Umbilical cord (tissue), 2 donors: ENCODE results near the gene ORAI3.

DNA sequence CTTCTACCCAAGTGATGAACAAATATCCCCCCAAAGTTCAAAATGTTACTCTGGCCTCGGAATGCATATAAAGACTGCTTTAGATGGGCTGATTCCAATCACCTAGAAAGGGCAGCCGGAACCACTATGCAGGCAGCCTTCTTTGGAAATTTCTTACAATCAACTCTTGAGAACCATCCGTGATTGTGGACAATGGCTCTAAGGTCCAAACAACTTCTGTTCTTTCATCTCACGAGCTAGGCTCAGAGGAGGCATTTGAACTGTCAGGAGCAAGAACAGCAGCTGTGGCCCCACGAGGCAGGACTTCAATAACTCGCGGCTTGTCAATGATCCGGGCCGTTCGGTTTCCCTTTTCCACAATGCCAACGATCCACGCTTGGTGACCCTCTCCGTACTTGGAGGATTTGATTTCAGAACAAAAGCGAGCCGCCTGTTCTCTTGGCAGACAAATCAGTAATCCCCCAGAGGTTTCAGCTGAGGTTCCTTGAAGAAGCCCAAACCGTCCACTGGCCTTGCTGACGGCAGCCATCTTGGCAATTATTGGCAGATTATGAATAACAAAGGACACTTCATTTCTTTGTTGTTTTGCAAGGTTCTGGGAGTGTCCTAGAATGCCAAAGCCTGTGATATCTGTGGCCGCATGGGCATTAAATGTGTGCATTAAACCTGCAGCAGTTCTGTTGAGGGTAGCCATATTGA is 1.4 kb downstream of the SEPHS2 start:
- RAMPAGE, long total RNA: no peak

GRCh38 chr16:30473391-30474348 is 1.1 kb downstream of the ITGAL start:
- RAMPAGE, long total RNA: no peak

- RAMPAGE, long total RNA: no peak
These were observed 4.6 kb downstream of the ZNF768 start for GRCh38 chr16:30521669-30522287.

GRCh38 chr16:30570280-30570596 is 1.3 kb downstream of the ZNF688 start:
- RAMPAGE, long total RNA: no peak

DNA sequence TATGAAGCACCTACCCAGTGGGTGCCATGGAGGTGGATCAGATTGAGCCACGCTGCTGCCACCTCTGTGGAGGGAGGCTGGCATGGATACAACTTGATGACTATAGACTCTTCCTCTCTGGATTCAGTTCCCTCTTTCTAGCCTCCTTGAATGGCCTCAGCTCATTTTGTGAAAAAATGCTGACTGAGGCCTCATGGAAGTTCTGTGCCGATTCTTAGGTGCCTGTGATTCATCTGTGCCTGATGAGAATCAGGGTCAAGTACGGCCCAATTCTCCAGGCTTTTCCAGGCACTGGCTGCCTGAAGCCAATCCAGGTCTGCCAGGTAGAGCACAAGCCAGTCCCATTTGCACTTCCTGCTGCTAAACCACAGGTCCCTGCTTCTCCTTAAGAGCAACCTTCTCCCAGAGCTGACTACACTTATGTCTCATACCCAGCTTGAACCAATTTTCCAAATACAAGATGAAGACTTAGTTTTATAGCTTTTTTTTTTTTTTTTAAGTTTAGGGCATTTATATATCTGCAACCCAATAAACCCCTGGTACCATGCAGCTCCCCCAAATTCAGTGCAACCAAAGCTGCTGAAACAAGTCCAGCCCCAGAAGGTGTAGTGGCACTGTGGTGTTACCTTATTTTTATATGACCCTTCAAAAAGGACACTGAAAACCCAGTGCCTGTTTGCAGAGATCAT is 7.2 kb downstream of the ZNF689 start:
- RAMPAGE, long total RNA: no peak

- RAMPAGE, long total RNA: no peak
These were observed 3.4 kb upstream of the FBRS start for GRCh38 chr16:30654530-30655458.

GRCh38 chr16:30668593-30669237 is 10.5 kb downstream of the FBRS start:
- RAMPAGE, long total RNA: no peak

DNA sequence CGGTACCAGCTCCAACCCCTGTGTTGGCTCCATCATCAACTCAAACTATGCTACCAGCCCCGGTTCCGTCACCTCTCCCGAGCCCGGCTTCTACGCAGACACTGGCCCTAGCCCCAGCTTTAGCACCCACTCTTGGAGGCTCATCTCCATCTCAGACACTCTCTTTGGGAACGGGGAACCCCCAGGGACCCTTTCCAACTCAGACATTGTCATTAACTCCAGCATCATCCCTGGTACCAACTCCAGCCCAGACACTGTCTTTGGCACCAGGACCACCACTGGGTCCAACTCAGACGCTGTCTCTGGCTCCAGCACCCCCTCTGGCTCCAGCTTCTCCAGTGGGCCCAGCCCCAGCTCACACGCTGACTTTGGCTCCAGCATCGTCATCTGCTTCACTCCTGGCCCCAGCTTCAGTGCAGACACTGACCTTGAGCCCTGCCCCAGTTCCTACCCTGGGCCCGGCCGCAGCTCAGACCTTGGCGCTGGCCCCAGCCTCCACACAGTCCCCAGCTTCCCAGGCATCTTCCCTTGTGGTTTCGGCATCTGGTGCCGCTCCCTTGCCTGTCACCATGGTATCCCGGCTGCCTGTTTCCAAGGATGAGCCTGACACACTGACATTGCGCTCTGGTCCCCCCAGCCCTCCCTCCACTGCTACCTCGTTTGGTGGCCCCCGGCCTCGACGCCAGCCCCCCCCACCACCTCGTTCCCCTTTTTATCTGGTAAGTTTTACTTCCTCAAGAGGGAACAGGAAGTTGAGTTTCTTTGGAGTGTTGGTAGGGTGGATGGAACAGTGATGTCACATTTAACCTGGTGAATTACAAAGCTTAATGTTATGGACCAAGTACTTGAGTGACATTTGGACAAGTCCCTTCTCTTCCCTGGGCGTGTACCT is 15.8 kb upstream of the TMEM265 start:
- RAMPAGE, long total RNA: no peak

GRCh38 chr16:30748705-30749278 is 567 bp downstream of the PHKG2 start:
- RAMPAGE, long total RNA: no peak

GRCh38 chr16:30760648-30761738 is 869 bp downstream of the CFAP119 start:
- RAMPAGE, long total RNA: no peak

- RAMPAGE, long total RNA: no peak
These were observed 4.7 kb downstream of the RNF40 start for GRCh38 chr16:30766760-30767352.

GRCh38 chr16:30768969-30769918 is 7.1 kb downstream of the RNF40 start:
- RAMPAGE, long total RNA: no peak

GRCh38 chr16:30773918-30774620 is 11.9 kb downstream of the RNF40 start:
- RAMPAGE, long total RNA: no peak

GRCh38 chr16:30844688-30845576 is 48.9 kb downstream of the BCL7C start:
- RAMPAGE, long total RNA: no peak

DNA sequence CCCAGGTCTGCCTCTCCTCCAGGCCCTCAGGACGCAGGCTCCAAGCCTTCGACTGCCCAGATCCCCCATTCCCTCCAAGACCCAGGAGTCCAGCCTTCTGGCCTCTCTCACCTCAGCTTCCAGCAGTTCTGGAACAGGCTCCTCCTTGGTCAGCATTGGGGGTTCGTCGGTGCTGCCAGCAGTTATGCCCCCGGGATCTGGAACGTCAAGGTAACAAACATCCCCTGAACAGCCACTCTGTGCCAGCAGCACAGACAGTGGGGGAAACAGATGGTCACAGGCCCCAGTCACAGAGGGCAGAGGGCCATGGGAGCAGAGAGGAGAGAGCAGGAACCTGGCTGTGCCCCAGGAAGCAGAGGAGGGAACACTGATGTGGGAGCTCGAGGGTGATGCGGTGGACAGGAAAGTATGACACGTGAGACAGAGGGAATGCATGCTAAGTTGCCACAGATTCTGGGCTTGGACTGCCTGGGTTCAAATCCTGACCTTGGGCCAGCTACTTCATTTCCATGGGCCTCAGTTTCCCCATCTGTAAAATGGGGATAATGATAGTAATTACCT is 5.0 kb downstream of the BCL7C start:
- RAMPAGE, long total RNA: no peak

DNA sequence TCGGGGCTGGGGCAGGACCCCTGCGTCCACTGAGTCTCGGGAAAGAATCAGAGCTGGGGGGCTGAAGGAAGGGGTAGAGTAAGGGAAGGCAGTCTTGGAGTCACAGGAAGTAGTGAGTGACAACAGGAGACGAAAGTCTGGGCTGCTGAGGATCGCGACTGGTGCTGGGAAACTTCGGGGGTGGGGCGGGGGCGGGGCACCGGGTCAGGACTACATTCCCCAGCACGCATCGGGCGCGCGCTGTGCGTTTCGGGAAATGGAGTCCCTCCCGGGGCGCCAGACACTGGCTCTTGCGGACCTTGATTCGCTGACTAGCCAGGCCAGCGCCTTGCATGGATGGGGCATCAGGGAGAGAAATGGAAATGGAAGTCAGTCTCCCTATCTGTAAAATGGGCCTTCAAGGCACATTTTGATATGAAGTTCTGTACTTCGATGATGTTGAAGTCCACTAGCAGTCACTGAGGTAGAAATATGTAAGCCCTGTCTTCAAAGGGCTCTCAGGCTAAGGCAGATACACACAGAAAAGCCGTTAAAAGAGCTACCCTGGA is 604 bp downstream of the CTF1 start:
- RAMPAGE, long total RNA: no peak

DNA sequence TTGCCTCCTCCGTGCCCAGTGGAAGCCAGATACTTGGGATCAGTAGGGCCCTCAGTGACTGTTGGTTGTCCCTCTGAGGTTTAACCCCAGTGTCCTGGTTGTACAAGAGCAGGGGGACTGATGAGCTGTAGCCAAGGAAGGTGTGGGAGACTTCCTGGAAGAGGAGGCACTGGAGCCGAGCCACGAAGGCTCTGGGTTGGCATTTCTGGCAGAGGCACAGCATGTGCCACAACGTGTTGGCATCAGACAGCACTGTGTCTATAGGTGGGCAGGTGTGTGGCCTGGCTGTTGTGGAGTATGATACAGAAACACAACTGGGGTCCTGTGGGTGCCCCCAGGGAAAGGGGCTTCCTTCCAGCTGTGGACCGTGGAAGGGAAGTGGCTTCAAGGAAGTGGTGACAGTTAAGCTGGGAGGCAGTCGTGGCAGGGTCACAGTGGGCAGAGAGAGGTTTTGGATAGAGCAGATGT is 11.3 kb upstream of the ORAI3 start:
- RAMPAGE, long total RNA: no peak

GRCh38 chr16:30948903-30949613 is at the start of gene ORAI3:
Gene ORAI3 (plus strand): TSS chr16:30949068.
- RAMPAGE, long total RNA: no peak

DNA sequence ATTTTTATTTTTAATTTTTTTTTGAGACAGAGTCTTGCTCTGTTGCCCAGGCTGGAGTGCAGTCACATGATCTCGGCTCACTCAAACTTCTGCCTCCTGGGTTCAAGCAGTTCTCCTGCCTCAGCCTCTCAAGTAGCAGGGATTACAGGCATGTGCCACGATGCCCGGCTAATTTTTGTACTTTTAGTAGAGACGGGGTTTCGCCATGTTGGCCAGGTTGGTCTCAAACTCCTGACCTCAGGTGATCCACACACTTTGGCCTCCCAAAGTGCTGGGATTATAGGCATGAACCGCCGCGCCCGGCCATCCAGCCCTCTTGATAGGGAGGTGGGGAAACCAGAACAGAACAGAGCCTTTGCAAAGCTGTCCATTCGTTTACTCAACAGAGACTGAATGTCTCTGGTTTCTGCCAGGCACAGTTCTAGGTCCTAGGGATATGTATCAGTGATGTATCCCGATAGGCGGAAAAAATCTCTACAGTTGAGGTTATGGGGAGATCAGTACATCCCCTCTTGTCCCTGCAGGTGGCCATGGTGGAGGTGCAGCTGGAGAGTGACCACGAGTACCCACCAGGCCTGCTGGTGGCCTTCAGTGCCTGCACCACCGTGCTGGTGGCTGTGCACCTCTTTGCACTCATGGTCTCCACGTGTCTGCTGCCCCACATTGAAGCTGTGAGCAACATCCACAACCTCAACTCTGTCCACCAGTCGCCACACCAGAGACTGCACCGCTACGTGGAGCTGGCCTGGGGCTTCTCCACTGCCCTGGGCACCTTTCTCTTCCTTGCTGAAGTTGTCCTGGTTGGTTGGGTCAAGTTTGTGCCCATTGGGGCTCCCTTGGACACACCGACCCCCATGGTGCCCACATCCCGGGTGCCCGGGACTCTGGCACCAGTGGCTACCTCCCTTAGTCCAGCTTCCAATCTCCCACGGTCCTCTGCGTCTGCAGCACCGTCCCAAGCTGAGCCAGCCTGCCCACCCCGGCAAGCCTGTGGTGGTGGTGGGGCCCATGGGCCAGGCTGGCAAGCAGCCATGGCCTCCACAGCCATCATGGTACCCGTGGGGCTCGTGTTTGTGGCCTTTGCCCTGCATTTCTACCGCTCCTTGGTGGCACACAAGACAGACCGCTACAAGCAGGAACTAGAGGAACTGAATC is 4.2 kb downstream of the ORAI3 start:
- RAMPAGE, long total RNA: no peak

GRCh38 chr16:30976199-30976950 is 8.6 kb upstream of the HSD3B7 start:
- RAMPAGE, long total RNA: no peak